Iris pigment epithelial cell (primary cell): ENCODE measurements around the gene UACA.

GRCh38 chr15:69594999-69596035, 142.7 kb downstream of the RPLP1 start:
- RRBS, result no CpG with 5 or more reads among the region's 17 CpGs

GRCh38 chr15:69718781-69719412, 266.3 kb downstream of the RPLP1 start:
- RRBS, result no CpG with 5 or more reads among the region's 4 CpGs

- RRBS, result no CpG with 5 or more reads among the region's 27 CpGs
Measured at GRCh38 chr15:70049271-70050023, 48.3 kb downstream of the TLE3 start.

- RRBS, result no CpG with 5 or more reads among the region's 13 CpGs
Measured at GRCh38 chr15:70053521-70054242, 44.0 kb downstream of the TLE3 start.

DNA sequence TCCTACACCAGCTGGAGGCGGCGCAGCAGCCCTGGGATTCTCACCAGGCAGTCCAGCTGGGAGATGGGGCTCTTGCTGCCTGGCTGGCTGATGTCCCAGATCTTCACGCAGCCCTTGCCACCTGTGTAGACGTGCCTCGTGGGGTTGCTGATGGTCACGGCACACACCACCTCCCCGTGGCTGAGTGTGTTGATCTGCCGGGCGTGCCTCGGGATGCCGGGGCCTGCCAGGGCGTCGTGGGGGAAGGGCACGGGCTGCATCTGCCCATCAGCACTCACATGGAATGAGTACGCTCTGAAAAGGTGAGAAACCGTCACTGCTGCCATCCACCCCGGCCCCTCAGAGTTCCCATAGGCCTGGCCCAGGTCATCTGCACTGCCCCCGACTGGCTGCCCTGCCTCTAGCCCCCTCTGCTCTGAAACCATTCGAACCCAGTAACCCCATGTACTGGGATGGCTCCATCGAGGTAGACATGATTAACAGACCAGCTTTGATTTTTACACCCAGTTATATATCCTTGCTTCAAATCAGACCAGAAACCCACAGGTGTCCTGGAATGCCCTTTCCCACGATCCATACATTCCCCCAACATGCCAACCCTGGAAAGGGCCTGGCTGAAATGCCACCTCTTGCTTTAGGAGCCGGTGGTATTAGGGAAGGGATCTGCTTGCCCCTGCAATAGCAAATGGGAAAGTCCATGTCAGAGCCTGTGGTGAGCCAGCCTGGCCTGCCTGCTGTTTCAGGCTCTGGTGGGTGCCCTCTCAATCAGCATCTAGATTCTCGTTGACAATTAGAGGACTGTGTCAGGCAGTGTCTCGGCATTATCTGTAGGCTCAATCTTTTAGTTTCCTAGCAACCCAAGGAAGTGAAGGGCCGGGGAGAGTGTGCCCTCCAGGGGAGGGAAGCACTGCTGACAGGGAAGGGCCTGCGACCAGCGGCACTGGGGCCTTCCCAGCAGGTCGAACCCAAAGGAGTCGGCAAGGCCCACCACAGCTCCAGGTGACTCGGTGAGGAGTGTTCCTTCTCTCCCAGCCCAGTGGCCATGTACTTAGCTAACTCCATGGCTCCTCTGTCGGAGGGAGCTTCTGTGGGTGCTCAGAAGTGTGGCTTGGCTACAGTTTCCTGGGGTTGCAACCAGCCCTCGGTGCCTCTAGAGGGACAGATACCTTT, 42.3 kb downstream of the TLE3 start:
- RRBS, result 90% methylated on average over 4 of the region's 32 CpGs

DNA sequence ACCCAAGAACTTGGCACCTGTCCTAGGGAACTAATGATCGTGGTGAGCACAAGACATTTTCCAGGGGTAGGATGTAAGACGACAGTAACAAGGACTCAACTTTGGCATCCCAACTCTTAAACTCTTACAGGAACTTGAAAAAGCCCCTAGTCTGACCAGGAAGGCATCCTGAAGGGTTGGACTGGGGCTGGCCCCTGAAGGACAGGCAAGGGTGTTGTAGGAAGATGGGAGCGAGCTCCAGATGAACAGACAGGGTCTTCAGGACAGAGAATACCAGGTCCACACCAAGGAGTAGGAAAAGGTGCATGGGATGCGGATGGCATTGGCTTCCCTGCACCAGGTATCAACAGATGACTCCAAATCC, 32.2 kb downstream of the TLE3 start:
- RRBS, result no CpG with 5 or more reads among the region's 4 CpGs

DNA sequence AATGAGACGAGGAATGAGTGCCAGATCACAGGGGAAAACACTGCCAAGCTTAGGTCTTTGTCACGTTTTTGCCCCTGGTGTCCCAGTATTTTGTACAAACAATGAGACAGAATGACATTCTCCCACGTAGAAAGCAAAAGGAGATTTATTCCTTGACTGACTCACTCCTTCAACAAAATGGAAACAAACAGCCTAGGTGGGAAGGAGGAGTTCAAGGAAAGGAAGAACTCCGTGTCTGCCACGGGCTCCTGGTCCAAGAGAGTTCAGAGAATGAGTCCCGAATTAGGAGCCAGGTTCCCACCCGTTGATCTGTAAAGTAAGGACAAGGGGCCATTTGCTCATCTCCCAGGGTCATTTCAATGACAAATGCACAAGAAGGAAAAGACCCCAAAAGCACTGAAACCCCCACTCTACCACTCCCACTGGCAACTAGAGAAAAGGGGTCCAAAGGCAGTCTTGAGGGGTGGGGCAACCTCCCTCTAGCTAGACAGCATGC, 8.0 kb downstream of the TLE3 start:
- RRBS, result no CpG with 5 or more reads among the region's 7 CpGs

DNA sequence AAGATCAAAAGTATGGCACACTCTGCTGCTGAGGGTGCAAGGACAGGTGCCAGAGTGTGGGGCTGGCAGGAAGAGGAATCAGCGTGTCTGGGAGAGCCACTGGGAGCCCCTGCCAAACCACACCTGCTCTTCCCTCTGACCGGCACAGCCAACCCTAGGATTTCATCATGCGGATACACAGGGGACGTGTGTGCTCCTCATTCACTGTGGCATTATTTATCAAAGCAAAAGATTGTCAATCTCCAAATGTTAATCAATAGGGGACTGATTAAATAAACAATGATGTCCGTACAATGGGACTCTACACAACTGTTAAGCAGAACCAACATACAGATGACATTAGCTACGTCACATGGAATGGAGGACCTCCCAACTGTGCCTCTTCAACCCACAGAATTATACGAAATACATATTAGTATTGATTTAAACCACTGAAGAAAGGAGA, 147.5 kb upstream of the TLE3 start:
- RRBS, result no CpG with 5 or more reads among the region's 7 CpGs

- RRBS, result no CpG with 5 or more reads among the region's 4 CpGs
Measured at GRCh38 chr15:70248643-70249063, 150.9 kb upstream of the TLE3 start.

- RRBS, result no CpG with 5 or more reads among the region's 8 CpGs
Measured at GRCh38 chr15:70703181-70704047, 59.9 kb downstream of the UACA start.

GRCh38 chr15:70712058-70712871, 51.1 kb downstream of the UACA start:
- RRBS, result no CpG with 5 or more reads among the region's 3 CpGs

DNA sequence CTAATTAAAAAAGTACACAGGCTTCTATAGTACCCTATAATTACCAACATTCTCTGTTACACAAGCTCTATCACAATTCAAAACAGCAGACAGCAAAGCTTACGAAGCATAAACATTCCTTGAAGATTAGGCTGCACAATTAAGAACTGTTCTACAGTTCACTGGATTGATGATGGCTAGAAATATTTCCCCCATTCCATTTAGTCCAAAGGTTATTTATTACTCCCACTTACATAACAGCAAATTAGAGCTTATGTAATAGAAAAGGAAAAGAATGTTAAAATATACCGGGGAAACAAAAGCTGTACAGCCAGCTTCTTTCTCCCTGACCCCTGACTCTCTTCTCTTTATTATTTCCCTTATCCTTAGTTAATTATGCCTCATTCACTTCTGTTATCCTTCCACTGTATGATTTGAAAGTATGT, 49.3 kb downstream of the UACA start:
- RRBS, result no CpG with 5 or more reads among the region's 2 CpGs

DNA sequence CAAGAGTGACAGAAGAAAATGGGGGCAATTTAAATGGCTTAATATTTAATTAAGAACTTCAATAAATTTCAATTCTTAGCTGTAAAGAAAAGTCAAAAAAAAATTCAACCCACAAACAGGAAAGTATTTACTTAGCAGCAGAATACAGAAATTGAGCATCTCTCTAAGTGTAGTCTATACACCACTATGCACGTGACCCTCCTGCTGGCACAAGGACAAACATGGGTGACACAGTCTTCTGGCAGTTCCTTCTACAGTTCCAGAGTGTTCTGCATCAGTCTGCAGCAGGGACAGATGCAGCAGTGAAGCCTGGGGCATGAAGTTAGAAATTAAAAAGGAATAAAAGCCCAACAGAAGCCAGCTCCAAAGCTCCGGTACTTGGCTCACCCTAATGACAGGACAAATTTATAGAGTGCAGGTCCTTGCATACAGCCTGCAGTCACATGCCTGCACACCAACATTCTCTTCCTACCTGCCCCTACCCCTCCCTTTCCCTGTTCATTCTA, 15.2 kb downstream of the UACA start:
- RRBS, result no CpG with 5 or more reads among the region's 2 CpGs

DNA sequence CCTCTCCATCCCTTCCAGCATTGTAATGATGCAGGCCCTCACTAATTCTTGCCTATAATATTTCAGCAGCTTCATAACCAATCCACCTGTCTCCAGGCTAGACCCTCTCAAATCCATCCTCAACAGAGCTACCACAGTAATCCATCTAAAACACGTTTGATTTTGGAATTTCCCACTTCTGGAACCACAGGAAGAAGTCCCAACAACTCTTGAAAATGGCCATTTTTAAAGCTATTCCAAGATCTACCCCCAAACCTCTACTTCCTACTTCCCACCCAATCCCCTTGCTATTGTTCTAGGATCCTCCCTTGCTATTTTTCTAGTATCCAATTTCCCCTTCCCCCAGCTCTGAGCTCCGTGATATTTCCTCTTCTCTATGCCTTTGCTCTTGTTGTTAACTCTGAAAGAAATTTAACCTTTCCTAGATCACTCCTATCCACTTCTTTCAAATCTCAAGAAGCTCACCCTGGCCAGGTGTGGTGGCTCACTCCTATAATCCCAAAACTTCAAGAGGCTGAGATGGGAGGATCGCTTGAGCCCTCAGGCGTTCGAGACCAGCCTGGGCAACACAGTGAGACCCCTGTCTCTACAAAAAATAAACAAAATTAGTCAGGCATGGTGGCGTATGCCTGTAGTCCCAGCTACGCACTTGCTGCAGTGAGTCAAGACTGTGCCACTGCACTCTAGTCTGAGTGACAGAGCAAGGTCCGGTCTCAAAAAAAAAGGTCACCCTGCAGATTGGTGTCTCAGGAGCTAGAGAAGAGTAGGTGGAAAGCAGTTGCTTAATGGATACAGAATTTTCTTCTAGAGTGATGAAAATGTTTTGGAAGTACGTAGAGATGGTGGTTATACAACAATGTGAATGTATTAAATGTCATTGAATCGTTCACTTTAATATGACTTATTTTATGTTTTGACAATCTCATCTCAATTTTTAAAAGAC, 13.0 kb downstream of the UACA start:
- RRBS, result no CpG with 5 or more reads among the region's 10 CpGs

- RRBS, result 2% methylated on average over 13 of the region's 61 CpGs
Measured at GRCh38 chr15:70763055-70763633, at the start of gene UACA. TSS of gene UACA (minus strand) at chr15:70763558.

DNA sequence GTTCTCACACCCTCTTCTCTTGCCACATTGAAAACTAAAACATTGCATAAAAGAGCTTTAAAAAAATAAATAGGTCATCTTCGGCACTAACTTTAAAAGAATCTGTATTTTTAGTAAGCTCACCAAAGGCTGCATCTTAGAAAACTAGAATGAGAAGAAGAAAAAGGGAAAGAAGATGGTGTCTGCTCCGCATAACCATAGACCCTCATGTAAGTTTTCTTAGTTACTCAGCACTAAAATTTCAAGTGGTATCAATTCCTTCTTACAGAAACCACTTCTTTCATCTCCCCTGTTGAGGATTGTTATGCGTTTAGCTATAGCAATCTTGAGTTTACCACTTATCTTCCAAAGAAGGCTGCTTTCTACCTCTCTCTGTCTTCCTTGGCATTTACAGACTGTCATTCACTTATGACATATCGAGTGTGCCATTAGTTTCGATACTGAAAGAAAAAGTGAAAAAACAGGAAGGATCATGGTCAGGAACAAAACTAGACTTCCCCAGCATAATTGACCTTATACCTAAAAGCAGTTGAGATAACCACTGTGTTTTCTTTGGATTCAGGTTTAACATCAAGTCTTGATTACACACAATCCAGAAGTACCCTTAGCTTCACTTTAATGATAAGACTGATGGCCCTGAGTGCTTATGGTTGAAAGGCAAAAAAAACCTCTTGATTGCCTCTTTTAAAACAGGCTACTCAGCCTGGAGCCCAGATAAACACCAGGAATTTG, 4.7 kb upstream of the UACA start:
- RRBS, result no CpG with 5 or more reads among the region's 5 CpGs

GRCh38 chr15:71079392-71080082, 35.7 kb upstream of the THSD4 start:
- RRBS, result no CpG with 5 or more reads among the region's 4 CpGs

DNA sequence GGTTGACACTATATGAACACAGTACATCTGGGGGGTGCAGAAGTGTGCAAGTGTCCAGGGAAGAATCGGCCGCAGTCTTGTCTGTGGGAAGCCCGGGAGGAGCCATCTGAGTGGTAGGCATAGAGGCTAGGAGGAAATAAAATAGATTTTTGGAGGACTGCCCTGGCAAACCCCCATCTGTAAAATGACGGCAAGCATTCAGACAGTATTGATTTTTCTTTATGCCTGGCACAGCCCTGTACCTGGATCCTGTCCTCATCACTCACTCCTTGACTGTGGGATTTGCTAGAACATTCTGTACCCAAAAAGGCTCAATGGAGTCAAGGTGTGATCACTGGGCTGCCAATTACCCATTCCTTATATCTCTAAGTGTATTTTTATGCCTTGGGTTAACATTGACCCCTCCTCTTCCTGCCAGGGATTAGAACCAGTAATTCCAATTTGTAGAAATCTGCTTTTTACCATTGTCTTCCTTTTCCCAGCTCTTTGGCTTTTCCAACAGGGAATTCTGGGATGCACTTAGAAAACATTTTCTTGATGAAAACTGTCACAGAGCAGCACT, 31.4 kb downstream of the THSD4 start:
- RRBS, result no CpG with 5 or more reads among the region's 4 CpGs

GRCh38 chr15:71173993-71174319, 58.7 kb downstream of the THSD4 start:
- RRBS, result no CpG with 5 or more reads among the region's 14 CpGs